ENCODE results near the genes FOXD4 and SMARCA2.

DNA sequence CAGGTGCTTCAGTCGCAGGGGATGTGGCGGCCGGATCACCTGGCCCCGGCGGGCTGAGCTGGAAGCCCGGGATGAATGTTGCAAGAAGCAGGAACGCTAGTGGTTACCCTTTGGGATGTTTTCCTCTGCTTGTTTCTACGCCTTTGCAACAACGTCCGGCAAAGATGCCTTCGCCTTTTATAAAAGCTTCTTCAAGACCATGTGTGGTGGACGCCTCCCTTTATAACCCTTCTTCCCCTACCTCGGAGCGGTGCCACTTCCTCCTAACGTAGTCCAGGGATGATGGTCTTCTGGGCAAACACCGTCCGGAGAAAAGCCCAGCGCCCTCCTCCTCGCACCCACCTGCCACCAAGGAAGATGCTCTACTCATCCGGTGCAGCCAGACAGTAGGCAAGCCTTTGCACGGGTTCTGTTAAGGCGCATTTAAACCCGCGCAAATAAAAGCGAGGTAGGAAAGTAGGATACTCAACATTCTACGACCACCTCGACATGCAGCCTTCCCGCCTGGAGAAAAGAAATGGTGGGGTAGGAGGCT lies at the start of gene FOXD4:
Gene FOXD4 (minus strand): TSS at position 291 of the 535 bp plus-strand sequence.
- PRO-cap, 3 experiments: no peak in any of the 3 experiments
- RAMPAGE, long total RNA, 2 experiments: no peak in any of the 2 experiments
- RRBS: 3% methylated on average over 5 of the region's 28 CpGs

DNA sequence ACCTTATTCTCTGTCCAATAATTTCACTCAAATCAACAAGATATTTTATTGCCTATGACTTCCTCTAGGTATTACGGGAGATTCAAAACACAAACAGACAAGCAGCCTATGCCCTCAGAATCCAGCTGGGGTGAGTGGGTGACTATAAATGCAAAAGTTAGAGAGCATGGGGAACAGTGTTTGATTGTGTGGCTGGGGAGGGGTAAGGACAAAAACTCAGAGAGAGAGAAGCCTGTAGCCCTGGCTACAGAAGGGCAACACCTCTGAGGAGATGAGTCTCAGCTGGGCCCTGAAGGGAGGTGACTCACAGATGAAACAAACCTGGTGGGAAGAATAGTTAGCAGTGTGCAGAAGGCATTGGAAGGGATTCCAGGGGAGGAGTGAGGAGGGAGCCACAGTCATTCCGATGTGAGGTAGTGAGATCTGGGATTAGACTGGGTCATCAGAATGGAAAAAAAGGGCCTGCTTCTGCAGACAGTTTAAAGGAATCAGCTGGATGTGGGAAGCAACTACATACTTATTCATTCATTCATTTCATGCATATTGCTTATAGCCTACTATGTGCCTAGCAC lies 10.5 kb downstream of the DOCK8 start:
- PRO-cap, 3 experiments: no peak in any of the 3 experiments
- RAMPAGE, long total RNA, 2 experiments: no peak in any of the 2 experiments
- RRBS: no CpG with 5 or more reads among the region's 2 CpGs

DNA sequence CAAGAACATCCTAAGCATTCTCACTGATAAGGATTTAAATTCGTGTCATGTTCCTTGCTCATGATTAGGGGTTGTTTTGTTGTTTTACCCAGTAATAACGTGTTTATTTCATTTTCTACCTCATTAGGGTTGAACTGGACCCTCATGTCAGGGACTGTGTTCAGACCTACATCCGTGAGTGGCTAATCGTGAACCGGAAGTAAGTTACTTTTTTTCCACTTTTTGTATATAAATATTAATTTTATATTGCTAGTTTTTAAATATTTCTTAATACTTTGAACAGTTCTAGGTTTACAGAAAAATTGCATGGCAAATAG lies 74.7 kb downstream of the DOCK8 start:
- PRO-cap, 3 experiments: no peak in any of the 3 experiments
- RAMPAGE, long total RNA, 2 experiments: no peak in any of the 2 experiments
- RRBS: no CpG with 5 or more reads among the region's 5 CpGs

DNA sequence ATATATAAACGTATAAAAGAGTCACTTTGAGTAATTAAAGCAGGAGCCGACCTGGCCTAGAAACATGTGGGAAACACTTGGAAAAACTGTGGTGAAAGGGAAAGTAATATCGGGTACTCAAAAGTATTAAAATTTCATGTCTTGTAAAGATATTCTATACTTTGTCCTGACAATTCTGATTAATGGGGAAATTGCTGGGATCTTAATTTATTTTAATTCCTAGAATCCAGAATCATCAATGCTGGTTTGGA lies 129.2 kb upstream of the KANK1 start:
- PRO-cap, 3 experiments: no peak in any of the 3 experiments
- RAMPAGE, long total RNA, 2 experiments: no peak in any of the 2 experiments
- RRBS: no CpG with 5 or more reads among the region's 3 CpGs

- PRO-cap, 3 experiments: peak in 3 of 3 experiments; most common plus-strand start chr9:505419 (in 1); most common minus-strand start chr9:505316 (in 3)
- RAMPAGE, long total RNA, 2 experiments: no peak in any of the 2 experiments
- RRBS: 2% methylated on average over 8 of the region's 31 CpGs
Observed at GRCh38 chr9:505202-505516, 664 bp downstream of the KANK1 start.

- PRO-cap, 3 experiments: peak in 2 of 3 experiments; most common plus-strand start chr9:547135 (in 2)
- RAMPAGE, long total RNA, 2 experiments: no peak in any of the 2 experiments
- RRBS: no CpG with 5 or more reads among the region's 11 CpGs
Observed at GRCh38 chr9:546698-547929, 42.6 kb downstream of the KANK1 start.

- PRO-cap, 3 experiments: peak in 1 of 3 experiments; most common minus-strand start chr9:571174 (in 1)
- RAMPAGE, long total RNA, 2 experiments: no peak in any of the 2 experiments
- RRBS: no CpG with 5 or more reads among the region's 5 CpGs
Observed at GRCh38 chr9:570860-571615, 66.5 kb downstream of the KANK1 start.

DNA sequence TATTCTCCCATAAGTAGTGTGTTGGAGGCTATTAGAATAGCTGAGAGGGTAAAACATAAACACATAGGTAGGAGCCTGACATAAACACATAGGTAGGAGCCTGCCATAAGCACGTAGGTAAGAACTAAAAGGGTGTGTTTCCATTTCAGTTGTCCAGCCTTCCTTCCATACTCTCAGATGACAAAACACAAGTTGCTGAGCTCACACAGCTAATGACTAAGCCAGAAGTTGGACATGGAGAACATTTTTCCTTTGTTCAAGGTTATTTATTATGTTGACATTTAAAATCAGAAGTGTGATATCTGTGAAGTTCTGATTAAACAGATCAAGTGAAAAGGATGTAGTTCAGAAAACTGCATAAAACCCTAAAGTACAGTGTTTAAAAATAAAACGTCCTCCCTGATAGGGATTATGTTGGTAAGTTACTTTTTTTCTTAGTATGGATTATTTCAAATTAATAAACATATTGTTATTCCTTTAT lies 158.2 kb upstream of the DMRT1 start:
- PRO-cap, 3 experiments: no peak in any of the 3 experiments
- RAMPAGE, long total RNA, 2 experiments: no peak in any of the 2 experiments
- RRBS: no CpG with 5 or more reads among the region's 2 CpGs

- PRO-cap, 3 experiments: no peak in any of the 3 experiments
- RAMPAGE, long total RNA, 2 experiments: no peak in any of the 2 experiments
- RRBS: no CpG with 5 or more reads among the region's 9 CpGs
Observed at GRCh38 chr9:684042-684965, 157.2 kb upstream of the DMRT1 start.

- PRO-cap, 3 experiments: no peak in any of the 3 experiments
- RAMPAGE, long total RNA, 2 experiments: no peak in any of the 2 experiments
- RRBS: no CpG with 5 or more reads among the region's 1 CpG
Observed at GRCh38 chr9:693956-694413, 147.5 kb upstream of the DMRT1 start.

- PRO-cap, 3 experiments: peak in 3 of 3 experiments; most common plus-strand start chr9:2015363 (in 3); most common minus-strand start chr9:2015616 (in 1)
- RAMPAGE, long total RNA, 2 experiments: start-site peak on the plus strand in 2 of 2 experiments, at chr9:2015214-2015387 at its widest, 1,009 to 1,289 reads per replicate
- RRBS: 1% methylated on average over 10 of the region's 42 CpGs
Observed at GRCh38 chr9:2015175-2015701, at the start of gene SMARCA2. TSS of gene SMARCA2 (plus strand) at chr9:2015347.

- PRO-cap, 3 experiments: peak in 2 of 3 experiments; most common minus-strand start chr9:2018912 (in 2)
- RAMPAGE, long total RNA, 2 experiments: no peak in any of the 2 experiments
- RRBS: no CpG with 5 or more reads among the region's 2 CpGs
Observed at GRCh38 chr9:2018762-2019158, 3.6 kb downstream of the SMARCA2 start.

DNA sequence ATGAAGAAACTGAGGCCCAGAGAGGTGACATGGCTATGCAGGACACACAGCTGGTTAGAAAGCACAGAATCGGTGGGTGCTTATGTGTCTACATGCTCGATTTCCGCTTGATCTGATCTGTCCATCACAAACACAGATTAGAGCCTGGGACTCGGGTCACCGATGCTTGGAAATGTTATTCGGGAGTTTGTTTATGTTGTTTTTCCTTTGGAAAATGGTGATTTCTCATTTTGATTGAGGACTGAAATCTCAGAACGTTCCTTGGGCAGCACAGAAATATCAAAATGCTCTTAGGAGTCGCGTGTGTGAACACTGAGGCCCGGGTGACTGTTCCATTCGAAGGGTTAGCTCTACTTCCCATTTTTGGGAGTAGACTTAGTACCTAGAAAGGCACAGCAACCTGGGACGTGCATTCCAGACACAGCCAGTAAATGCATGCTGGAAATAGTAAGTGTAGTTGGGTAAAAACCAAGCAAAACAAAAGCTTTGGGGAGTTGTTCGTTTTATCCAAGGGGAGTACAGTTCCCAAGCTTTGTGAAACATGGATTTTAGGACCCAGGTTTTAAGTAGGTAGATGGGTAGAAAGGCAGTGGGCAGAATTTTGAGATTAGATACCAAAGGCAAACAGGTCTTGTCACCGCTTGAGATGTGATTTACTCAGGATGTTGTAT lies 109.5 kb downstream of the SMARCA2 start:
- PRO-cap, 3 experiments: peak in 1 of 3 experiments; most common plus-strand start position 492 of the sequence (in 1); most common minus-strand start position 286 of the sequence (in 1)
- RAMPAGE, long total RNA, 2 experiments: no peak in any of the 2 experiments
- RRBS: no CpG with 5 or more reads among the region's 14 CpGs

DNA sequence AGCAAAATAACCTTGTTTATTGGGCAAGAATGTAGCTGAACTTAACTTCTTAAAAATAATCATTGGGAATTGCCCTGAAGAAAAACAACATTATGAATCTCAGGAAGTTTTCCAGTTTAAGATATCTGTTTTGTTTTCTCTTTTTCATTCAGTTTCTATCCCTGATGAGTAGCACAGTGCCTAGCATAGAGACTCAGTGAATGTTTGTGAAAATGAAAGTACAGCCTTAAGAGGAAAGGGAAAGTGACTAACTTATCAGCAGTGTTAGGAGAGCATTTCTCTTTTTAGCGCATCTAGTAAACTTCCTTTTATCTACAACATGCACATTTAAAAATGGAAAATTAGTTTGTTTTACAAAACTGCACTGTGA lies 110.7 kb downstream of the SMARCA2 start:
- PRO-cap, 3 experiments: peak in 3 of 3 experiments; most common minus-strand start position 202 of the sequence (in 3)
- RAMPAGE, long total RNA, 2 experiments: no peak in any of the 2 experiments
- RRBS: no CpG with 5 or more reads among the region's 1 CpG

- PRO-cap, 3 experiments: no peak in any of the 3 experiments
- RAMPAGE, long total RNA, 2 experiments: no peak in any of the 2 experiments
- RRBS: no CpG with 5 or more reads among the region's 13 CpGs
Observed at GRCh38 chr9:2161324-2162164, 146.4 kb downstream of the SMARCA2 start.

- PRO-cap, 3 experiments: no peak in any of the 3 experiments
- RAMPAGE, long total RNA, 2 experiments: no peak in any of the 2 experiments
- RRBS: no CpG with 5 or more reads among the region's 2 CpGs
Observed at GRCh38 chr9:2728240-2728539, 10.9 kb downstream of the KCNV2 start.

DNA sequence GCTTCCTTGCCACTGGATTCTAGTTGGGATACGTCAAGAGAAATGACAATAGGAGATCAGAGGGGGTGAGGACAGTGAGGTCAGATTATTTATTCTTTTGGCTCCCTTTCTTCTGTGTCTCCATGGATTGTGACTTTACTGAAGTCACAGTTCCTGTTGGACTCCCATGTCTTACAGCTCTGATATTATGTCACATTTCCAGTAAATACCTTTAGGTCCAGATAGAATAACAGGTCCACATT lies 153.0 kb upstream of the PUM3 start:
- PRO-cap, 3 experiments: no peak in any of the 3 experiments
- RAMPAGE, long total RNA, 2 experiments: no peak in any of the 2 experiments
- RRBS: no CpG with 5 or more reads among the region's 1 CpG

DNA sequence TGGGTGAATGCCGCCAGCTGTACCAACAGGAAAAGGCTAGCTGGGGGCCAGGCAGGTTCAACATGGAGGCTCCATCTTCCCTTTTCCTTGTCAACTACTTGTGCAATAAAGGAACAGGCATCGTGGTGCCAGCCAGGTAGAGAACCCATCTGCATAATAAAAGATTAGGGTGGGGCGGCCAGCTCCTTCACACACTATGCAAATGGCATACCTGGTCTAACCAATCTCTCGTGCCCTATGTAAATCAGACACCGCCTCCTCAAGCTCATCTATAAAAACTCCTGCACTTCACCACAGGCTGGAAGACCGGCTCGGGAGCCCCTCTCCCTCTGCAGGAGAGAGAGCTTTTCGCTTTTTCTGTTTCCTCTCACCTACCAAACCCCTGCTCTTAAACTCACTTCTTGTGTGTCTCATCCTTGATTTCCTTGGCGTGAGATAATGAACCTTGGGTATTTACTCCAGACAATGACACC lies 244.3 kb upstream of the PUM3 start:
- PRO-cap, 3 experiments: peak in 3 of 3 experiments; most common plus-strand start position 301 of the sequence (in 3)
- RAMPAGE, long total RNA, 2 experiments: no peak in any of the 2 experiments
- RRBS: no CpG with 5 or more reads among the region's 9 CpGs

- PRO-cap, 3 experiments: no peak in any of the 3 experiments
- RAMPAGE, long total RNA, 2 experiments: no peak in any of the 2 experiments
- RRBS: no CpG with 5 or more reads among the region's 8 CpGs
Observed at GRCh38 chr9:3330299-3330850, 195.4 kb downstream of the RFX3 start.

GRCh38 chr9:3789508-3789825 lies 263.7 kb upstream of the RFX3 start:
- PRO-cap, 3 experiments: peak in 2 of 3 experiments; most common minus-strand start chr9:3789620 (in 2)
- RAMPAGE, long total RNA, 2 experiments: no peak in any of the 2 experiments
- RRBS: no CpG with 5 or more reads among the region's 3 CpGs